Cerebellum (tissue), 5 donors: ENCODE measurements around a stretch of chr12.

- PRO-cap, 3 experiments = no peak in any of the 3 experiments
- RAMPAGE, long total RNA = no peak
Measured at GRCh38 chr12:3077777-3078634, 827 bp downstream of the TSPAN9 start.

- PRO-cap, 3 experiments = peak in 2 of 3 experiments; most common plus-strand start chr12:3117331 (in 1); most common minus-strand start chr12:3117209 (in 2)
- RAMPAGE, long total RNA = no peak
Measured at GRCh38 chr12:3117054-3118002, 40.1 kb downstream of the TSPAN9 start.

GRCh38 chr12:3202138-3202577 is 125.0 kb downstream of the TSPAN9 start:
- PRO-cap, 3 experiments = no peak in any of the 3 experiments
- RAMPAGE, long total RNA = no peak

DNA sequence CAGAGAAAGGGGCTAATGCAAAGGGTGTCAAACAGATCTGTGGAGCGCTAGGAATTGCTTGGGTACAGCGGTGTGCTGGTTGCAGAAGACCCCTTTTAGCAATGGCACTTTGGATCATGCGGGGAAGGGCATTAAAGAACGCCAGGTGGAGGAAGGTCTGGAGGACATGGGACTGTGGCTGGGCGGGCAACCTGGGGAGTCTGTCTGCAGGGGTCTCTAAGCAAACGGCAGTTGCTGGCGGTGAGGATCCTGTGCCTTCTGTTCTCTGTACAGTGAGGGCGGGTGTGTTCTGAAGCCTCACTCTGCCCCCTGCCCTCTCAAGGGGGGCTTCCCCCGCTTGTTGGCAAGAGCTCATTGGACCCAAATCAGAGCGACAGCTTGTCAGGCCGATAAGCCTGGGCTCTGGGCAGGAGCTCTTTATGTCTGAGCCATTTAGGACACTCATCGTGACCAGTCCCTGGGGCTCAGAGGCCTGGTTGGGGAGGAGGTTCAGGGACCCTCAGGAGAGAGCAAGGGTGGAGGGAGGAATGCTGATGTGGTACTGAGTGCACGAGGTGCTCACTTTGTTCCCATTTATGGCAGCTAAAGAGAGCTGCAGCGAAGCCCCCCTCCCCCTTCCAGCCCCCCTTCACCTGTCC is 136.0 kb downstream of the TSPAN9 start:
- PRO-cap, 3 experiments = peak in 1 of 3 experiments; most common plus-strand start position 440 of the sequence (in 1); most common minus-strand start position 274 of the sequence (in 1)
- RAMPAGE, long total RNA = no peak

DNA sequence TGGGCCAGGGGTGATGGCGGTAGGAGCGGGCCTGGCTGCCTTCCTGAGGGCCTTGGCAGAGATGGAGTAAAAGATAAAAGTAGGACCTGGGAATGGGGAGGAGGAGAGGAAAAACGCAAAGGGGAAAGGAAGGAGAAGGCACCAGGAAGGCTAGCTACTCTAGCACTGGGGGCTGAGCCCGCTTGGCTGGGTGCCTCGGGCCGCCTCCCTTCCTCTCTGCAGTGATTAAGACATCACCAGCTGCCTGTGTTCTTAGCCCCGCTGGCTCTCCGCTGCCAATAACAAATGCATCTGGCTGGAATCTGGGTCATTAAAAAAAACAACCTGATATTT is 141.3 kb downstream of the TSPAN9 start:
- PRO-cap, 3 experiments = no peak in any of the 3 experiments
- RAMPAGE, long total RNA = no peak

DNA sequence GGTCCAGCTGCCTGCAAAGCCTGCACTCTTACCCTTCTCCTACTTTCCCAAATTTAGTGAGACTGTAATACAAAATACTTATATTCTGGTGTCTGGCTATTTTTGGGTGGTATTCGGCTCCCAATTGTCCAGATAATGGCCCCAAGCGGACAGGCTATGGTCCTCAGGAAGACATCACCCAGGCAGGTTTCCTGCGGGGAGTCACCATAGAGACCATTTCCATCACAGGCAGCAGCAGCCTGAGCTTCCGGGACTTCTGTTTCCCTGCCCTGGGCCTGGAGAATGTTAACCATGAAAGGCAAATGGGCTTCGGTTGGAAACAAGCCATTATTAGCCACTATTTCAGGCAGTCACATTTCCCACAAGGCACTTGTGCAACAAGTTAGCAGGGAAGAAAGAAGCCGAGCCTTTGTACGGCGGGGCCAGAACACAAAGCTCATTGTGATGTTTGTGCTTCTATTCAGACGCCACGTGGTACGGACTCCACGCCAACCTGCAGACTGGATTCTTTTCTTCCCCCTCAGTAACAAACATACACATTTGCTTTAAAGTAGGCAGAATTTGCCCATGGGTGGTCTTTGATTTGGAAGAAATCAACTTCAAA is 154.5 kb upstream of the PRMT8 start:
- PRO-cap, 3 experiments = no peak in any of the 3 experiments
- RAMPAGE, long total RNA = no peak

DNA sequence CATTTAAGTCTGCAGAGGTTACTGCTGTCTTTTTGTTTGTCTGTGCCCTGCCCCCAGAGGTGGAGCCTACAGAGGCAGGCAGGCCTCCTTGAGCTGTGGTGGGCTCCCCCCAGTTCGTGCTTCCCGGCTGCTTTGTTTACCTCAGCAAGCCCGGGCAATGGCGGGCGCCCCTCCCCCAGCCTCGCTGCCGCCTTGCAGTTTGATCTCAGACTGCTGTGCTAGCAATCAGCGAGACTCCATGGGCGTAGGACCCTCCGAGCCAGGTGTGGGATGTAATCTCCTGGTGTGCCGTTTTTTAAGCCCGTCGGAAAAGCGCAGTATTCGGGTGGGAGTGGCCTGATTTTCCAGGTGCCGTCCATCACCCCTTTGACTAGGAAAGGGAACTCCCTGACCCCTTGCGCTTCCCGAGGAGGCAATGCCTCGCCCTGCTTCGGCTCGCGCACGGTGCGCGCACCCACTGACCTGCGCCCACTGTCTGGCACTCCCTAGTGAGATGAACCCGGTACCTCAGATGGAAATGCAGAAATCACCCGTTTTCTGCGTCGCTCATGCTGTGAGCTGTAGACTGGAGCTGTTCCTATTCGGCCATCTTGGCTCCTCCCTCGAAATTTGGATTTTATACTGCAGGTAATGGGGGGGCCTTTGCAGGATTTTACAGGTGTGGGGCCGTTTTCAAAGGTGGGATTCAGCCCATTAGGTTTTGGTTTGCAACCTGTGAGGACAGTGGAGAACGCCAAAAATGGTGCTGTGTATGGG is 93.2 kb upstream of the PRMT8 start:
- PRO-cap, 3 experiments = no peak in any of the 3 experiments
- RAMPAGE, long total RNA = no peak

DNA sequence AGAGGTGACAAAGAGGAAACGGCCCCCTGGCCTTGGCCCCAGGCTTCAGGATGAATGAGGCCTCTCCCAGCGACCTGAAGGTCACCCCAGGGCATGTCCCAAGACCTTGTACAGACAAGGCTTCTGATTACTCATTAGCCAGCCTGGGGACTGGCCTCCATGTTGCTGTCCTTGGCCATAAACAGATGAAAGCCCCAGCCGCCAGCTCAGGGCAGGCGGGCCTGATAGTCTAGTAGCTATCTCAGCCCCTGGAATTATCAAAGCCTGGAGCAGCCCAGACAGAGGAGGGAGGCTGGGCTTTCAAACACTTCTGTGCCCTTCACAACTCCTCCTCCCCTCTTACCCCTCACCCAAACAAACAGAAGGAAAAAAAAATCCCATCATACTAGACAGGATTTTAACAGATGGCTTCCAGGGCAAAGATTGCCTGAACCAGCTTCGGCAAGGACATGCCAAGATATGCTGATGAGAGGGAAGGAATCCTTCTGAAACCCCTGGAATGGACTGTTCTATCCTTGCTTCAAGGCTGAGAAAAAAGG is 142.3 kb upstream of the PARP11 start:
- PRO-cap, 3 experiments = no peak in any of the 3 experiments
- RAMPAGE, long total RNA = no peak

DNA sequence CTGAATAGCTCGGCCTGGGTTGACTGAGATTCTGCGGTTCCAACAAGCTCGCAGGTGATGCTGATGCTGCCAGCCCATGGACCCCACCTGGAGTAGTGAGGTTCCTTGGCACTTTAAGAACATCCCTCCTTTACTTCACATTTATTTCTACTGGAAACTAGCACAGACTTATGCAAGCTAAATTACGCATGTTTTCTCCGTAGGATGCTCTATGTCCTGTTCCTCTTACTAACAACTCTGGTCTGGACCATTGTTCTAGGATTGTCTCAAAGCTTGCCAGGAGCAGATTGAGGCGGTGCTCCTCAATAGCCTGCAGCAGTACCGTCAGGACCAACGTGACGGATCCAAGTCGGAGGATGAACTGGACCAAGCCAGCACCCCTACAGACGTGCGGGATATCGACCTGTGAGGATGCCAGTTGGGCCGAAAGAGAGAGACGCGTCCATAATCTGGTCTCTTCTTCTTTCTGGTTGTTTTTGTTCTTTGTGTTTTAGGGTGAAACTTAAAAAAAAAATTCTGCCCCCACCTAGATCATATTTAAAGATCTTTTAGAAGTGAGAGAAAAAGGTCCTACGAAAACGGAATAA is 21.3 kb upstream of the TIGAR start:
- PRO-cap, 3 experiments = no peak in any of the 3 experiments
- RAMPAGE, long total RNA = no peak

GRCh38 chr12:4302519-4303342 is 18.3 kb upstream of the TIGAR start:
- PRO-cap, 3 experiments = no peak in any of the 3 experiments
- RAMPAGE, long total RNA = no peak

DNA sequence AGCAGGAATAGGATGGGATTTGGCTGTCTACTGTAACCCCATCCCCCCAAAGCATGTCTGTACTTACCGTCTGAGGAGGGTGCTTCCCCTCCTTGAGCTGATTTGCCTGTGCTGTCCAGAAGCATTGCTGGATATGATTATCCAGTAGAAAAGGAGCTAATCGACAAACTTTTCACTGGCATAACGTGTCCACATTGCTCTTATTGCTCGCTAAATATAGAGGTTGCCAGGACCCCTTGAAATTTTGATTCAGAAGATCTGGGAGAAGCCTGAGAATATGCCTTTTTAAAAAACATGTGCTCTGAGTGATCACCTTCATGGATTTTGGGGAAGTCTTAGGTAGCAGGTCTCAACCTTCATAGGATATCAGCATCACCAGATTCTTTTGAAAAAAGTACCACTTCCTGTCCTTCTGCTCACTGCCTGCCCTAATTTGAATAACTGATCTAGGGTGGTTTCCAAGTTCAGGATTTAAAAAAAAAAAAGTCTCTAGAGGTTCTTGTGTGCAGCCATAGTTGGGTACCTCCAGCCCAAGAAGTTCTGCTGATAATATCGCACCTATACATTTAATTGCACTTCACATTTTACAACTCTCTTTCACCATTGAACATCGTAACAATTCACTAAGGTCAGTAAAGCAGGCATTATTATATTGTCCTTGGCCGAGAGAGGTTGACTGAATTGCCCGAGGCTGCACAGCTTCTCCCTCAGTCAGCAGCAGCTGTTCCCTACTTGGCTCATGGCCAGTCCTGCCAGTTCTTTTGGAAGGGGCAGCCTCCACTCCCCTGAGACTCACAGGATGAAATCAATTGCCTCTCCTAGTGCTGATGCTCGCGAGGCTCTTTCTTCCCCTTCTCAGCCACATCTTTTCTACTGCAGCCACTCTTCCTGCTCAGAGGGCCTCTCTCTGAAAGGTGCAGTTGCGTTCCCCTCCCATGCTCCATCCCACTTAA is 20.4 kb downstream of the KCNA6 start:
- PRO-cap, 3 experiments = no peak in any of the 3 experiments
- RAMPAGE, long total RNA = no peak

GRCh38 chr12:4959870-4960570 is 50.3 kb downstream of the KCNA1 start:
- PRO-cap, 3 experiments = peak in 1 of 3 experiments; most common plus-strand start chr12:4960339 (in 1); most common minus-strand start chr12:4960077 (in 1)
- RAMPAGE, long total RNA = no peak

DNA sequence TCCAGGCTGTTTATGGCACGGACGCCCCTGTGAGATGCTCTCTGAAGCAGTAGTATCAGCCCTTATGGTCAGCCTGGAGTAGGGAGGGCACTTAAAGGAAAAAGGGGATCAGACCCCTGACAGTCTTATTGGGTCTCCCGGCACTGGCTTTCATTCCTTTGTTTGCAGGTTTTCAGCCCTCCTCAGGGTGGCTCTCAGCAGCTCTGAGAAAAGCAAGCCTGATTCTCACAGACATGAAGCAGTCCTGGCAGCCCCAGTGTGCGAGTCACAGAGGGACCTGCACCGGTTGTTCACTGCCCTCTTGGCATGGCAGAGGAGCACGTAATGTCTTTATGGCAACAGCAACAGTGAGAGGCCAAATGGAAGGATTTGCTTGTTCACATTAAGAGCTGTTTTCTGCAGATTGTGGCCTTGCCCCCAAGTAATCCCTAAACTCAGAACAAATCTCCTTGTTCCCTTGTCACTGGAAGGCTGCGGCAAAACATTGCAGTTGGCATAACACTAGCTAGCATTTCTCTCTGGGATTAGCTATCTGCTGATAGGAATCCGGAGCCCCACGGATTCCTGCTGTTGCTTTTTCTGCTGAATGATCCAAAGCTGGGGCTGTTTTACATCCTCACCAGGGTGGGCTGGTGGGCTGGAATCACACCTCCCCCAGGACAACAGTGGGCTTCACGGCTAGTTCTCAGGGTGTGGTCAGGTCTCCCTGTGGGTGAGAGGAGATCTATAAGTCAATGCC is 3.5 kb downstream of the KCNA5 start:
- PRO-cap, 3 experiments = no peak in any of the 3 experiments
- RAMPAGE, long total RNA = no peak

DNA sequence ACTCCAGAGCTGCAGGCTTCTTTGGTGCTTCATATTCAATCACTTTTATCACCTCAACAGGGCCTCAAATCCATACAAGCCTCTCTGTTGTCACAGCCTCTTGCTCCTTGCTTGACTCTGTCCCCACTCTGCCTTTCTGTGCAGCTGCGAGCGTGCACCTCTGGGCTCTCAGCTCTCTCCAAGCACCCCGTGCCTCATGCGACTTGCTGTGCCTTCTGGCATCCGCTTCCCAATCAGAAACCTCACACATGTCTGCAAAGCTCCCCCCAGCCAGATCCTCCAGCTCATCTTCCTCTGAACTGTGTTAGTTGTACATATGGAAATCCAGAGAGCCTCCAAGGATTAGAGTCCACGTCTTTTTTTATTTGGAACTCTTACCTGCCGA is 70.6 kb downstream of the ANO2 start:
- PRO-cap, 3 experiments = no peak in any of the 3 experiments
- RAMPAGE, long total RNA = no peak

DNA sequence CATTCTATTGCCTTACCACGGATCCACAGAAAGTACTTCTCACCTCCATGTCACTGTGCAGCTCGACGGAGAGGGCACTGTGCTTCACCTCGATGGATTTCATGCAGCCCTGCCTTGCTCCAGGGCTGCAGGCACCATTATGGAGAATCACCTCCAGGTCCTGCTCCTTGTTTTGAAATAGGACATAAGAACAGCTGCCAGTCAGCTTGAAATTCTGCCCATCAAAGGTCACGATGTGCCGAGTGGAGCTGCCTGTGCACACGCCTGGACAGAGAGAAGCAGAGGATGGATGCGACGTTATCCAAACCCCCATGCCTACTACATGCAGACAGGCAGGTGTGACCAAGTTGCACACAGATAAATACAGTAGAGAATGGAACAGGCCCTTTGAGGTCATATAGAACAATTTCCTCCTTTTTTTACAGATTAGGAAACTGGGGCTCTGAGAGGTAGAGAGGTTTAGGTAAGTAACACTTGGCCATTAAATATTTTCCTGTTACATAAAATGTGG is 51.0 kb upstream of the ANO2 start:
- PRO-cap, 3 experiments = no peak in any of the 3 experiments
- RAMPAGE, long total RNA = no peak

- PRO-cap, 3 experiments = no peak in any of the 3 experiments
- RAMPAGE, long total RNA = no peak
Measured at GRCh38 chr12:6084104-6085072, 40.1 kb downstream of the VWF start.

- PRO-cap, 3 experiments = no peak in any of the 3 experiments
- RAMPAGE, long total RNA = no peak
Measured at GRCh38 chr12:6214413-6215600, 14.6 kb downstream of the CD9 start.

- PRO-cap, 3 experiments = no peak in any of the 3 experiments
- RAMPAGE, long total RNA = no peak
Measured at GRCh38 chr12:6225288-6225619, 25.1 kb downstream of the CD9 start.

GRCh38 chr12:6292597-6292917 is 17.9 kb upstream of the PLEKHG6 start:
- PRO-cap, 3 experiments = no peak in any of the 3 experiments
- RAMPAGE, long total RNA = no peak

GRCh38 chr12:6294786-6295580 is 15.5 kb upstream of the PLEKHG6 start:
- PRO-cap, 3 experiments = no peak in any of the 3 experiments
- RAMPAGE, long total RNA = no peak